ENCODE results near the genes CSTL1, CST11, GGTLC1, ACSS1 and VSX1.

GRCh38 chr20:23180274-23180901 lies 94.3 kb upstream of the CD93 start:
- RRBS, 2 experiments: no CpG with 5 or more reads among the region's 9 CpGs
CAGE:
- cytosol, long polyA minus RNA: no peak
- cytosol, long polyA plus RNA: no peak
- long polyA plus RNA: no peak
- nucleus, long polyA minus RNA: no peak
- nucleus, long polyA plus RNA: no peak

DNA sequence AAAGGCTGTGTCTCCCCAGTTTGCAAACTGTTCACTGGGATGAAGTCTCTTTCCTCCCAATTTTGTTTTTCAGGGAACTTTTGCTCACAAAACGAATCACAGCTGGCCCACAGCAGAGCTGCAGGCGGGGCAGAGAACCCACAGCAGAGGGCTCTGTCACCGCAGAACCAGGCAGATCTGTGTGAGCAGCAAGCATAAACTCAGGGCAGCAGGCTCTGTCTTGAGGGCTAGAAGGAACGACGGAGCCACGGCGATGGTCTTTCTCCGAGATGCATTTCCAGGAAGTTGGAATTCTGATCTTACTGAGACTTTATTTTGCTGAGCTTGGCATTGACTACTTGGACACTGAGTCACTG lies 106.5 kb upstream of the NXT1 start:
- RRBS, 2 experiments: no CpG with 5 or more reads among the region's 8 CpGs
CAGE:
- cytosol, long polyA minus RNA: no peak
- cytosol, long polyA plus RNA: no peak
- long polyA plus RNA: no peak
- nucleus, long polyA minus RNA: no peak
- nucleus, long polyA plus RNA: no peak

GRCh38 chr20:23350990-23351922 lies 665 bp downstream of the NXT1 start:
- RRBS, 2 experiments: under 1 to 2% methylated on average over 12 to 15 of the region's 58 CpGs
CAGE:
- cytosol, long polyA minus RNA: no peak
- cytosol, long polyA plus RNA: no peak
- long polyA plus RNA: no peak
- nucleus, long polyA minus RNA: no peak
- nucleus, long polyA plus RNA: no peak

- RRBS, 2 experiments: 98 to 100% methylated on average over 3 of the region's 13 CpGs
CAGE:
- cytosol, long polyA minus RNA: no peak
- cytosol, long polyA plus RNA: no peak
- long polyA plus RNA: no peak
- nucleus, long polyA minus RNA: no peak
- nucleus, long polyA plus RNA: no peak
Observed at GRCh38 chr20:23364658-23365375, 2.8 kb downstream of the GZF1 start.

DNA sequence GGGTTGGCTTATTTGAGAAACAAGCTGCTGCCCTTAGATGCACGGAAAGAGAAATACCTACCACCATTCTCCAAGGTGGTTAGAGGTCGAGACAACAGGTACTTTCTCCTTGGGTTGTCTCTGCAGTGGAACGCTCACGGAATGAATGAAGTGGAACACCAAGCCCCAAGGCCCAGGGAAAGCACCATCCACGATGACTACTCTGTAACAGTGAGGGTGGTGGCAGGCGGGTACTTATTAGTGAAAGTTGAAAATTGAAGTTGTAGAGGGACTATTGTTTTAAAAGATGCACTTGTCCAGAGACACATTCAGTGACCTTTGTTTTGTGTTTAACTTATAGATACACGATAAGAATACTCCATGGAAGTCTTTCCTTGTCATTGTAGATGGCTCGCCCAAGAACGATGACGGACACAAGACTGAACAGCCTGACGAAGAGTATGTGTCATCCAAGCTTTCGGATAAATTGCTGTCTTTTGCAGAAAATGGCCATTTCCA lies 7.8 kb downstream of the GZF1 start:
- RRBS, 2 experiments: no CpG with 5 or more reads among the region's 12 CpGs
CAGE:
- cytosol, long polyA minus RNA: no peak
- cytosol, long polyA plus RNA: no peak
- long polyA plus RNA: no peak
- nucleus, long polyA minus RNA: no peak
- nucleus, long polyA plus RNA: no peak

- RRBS, 2 experiments: no CpG with 5 or more reads among the region's 9 CpGs
CAGE:
- cytosol, long polyA minus RNA: no peak
- cytosol, long polyA plus RNA: no peak
- long polyA plus RNA: no peak
- nucleus, long polyA minus RNA: no peak
- nucleus, long polyA plus RNA: no peak
Observed at GRCh38 chr20:23399620-23400388, 21.5 kb downstream of the NAPB start.

GRCh38 chr20:23411949-23412524 lies 9.3 kb downstream of the NAPB start:
- RRBS, 2 experiments: no CpG with 5 or more reads among the region's 2 CpGs
CAGE:
- cytosol, long polyA minus RNA: no peak
- cytosol, long polyA plus RNA: no peak
- long polyA plus RNA: no peak
- nucleus, long polyA minus RNA: start-site peak on the minus strand at chr20:23412404-23412580, 11 reads
- nucleus, long polyA plus RNA: no peak

- RRBS, 2 experiments: no CpG with 5 or more reads among the region's 3 CpGs
CAGE:
- cytosol, long polyA minus RNA: no peak
- cytosol, long polyA plus RNA: no peak
- long polyA plus RNA: no peak
- nucleus, long polyA minus RNA: no peak
- nucleus, long polyA plus RNA: no peak
Observed at GRCh38 chr20:23439567-23439816, at the start of gene CSTL1. CSTL1 (plus strand) TSS chr20:23439685.

DNA sequence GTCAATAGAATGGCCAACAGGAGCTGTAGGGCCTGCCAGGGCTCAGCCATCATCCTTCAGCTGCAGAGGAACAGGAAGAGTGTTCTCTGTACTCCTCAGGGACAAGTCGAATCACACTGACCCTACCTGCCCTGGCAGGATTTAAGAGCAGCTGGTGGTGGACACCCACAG lies at the start of gene CST11:
CST11 (minus strand) TSS at position 118 of the 171 bp plus-strand sequence.
- RRBS, 2 experiments: no CpG with 5 or more reads among the region's 1 CpG
CAGE:
- cytosol, long polyA minus RNA: no peak
- cytosol, long polyA plus RNA: no peak
- long polyA plus RNA: no peak
- nucleus, long polyA minus RNA: no peak
- nucleus, long polyA plus RNA: no peak

DNA sequence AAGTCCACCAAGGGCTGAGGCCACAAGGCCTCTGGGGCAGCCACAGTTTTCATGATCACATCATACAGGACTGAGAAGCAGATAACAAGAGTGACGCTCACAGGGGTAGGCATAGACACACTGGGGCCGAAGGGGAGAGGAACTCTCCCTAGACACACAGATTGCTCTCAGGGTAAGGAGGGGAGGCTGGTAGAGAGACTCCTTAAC lies 224 bp downstream of the CST8 start:
- RRBS, 2 experiments: no CpG with 5 or more reads among the region's 2 CpGs
CAGE:
- cytosol, long polyA minus RNA: no peak
- cytosol, long polyA plus RNA: no peak
- long polyA plus RNA: no peak
- nucleus, long polyA minus RNA: no peak
- nucleus, long polyA plus RNA: no peak

GRCh38 chr20:23524071-23524298 lies 33.1 kb downstream of the CST8 start:
- RRBS, 2 experiments: no CpG with 5 or more reads among the region's 9 CpGs
CAGE:
- cytosol, long polyA minus RNA: no peak
- cytosol, long polyA plus RNA: no peak
- long polyA plus RNA: no peak
- nucleus, long polyA minus RNA: no peak
- nucleus, long polyA plus RNA: no peak

DNA sequence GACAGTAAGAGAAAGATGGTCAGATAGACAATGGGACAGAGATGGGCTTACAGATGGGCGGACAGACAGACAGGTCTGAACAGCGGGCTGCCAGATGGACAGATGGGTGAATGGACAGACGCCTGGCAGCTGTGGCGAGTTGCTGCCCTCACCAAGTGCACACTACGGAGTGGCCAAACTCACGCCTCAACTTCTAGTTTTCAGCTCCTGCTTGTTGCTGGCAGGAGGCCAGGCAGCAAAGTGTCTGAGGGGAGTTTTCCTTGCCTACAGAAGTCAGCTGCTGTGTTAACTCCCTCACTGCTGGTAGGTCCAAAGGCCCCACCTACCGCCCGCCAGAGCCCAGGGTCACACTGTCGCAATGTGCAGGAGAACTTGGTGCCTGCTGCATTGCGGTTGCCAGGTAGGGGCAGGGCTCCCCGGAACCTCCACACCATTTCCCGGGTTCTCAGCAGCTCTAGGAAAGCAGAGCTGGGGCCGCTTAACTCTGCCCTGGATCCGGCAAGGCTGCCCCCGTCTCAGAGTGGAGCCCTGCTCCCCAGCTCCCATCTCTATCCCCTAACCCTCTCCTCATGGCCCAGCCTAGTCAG lies 7.5 kb downstream of the GGTLC1 start:
- RRBS, 2 experiments: no CpG with 5 or more reads among the region's 15 CpGs
CAGE:
- cytosol, long polyA minus RNA: no peak
- cytosol, long polyA plus RNA: no peak
- long polyA plus RNA: no peak
- nucleus, long polyA minus RNA: no peak
- nucleus, long polyA plus RNA: no peak

DNA sequence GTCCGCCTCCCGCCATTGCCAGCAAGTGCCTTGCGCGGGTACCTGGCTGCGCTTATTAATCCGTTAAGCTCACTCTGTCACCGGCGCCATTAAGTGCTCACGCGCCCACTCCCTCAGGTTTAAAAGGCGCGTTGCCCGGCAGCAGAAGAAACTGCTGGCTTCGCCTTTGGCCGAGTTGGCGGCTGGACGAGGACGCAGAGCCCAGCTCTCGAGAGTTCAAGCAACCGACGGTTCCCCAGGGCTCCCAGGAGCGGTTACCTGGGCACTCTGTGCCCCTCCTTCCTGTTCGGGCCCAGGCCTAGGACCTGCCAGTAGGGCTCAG lies at the start of gene GGTLC1:
GGTLC1 (minus strand) TSS at position 213 of the 322 bp plus-strand sequence.
- RRBS, 2 experiments: no CpG with 5 or more reads among the region's 23 CpGs
CAGE:
- cytosol, long polyA minus RNA: no peak
- cytosol, long polyA plus RNA: no peak
- long polyA plus RNA: no peak
- nucleus, long polyA minus RNA: no peak
- nucleus, long polyA plus RNA: no peak

DNA sequence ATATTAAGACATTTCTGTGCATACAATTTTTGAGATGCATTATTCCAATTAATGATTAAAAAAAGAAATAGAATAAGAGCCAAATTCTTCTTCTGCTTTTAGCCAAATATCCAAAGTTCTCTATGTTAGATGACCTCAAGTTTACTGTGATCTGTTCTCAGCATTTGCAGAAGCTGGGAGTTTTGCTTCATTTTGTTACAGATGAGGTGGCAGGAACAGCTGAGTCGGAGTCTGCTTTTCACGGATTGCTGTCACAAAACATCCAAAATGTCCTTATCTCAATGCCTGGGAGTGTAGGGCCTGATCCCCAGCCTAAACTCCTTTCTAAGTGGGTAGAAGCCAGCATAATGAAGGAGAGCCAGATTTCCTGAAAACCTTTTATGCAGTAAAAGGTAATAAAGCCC lies 114.8 kb upstream of the GGTLC1 start:
- RRBS, 2 experiments: no CpG with 5 or more reads among the region's 2 CpGs
CAGE:
- cytosol, long polyA minus RNA: no peak
- cytosol, long polyA plus RNA: no peak
- long polyA plus RNA: no peak
- nucleus, long polyA minus RNA: no peak
- nucleus, long polyA plus RNA: no peak

DNA sequence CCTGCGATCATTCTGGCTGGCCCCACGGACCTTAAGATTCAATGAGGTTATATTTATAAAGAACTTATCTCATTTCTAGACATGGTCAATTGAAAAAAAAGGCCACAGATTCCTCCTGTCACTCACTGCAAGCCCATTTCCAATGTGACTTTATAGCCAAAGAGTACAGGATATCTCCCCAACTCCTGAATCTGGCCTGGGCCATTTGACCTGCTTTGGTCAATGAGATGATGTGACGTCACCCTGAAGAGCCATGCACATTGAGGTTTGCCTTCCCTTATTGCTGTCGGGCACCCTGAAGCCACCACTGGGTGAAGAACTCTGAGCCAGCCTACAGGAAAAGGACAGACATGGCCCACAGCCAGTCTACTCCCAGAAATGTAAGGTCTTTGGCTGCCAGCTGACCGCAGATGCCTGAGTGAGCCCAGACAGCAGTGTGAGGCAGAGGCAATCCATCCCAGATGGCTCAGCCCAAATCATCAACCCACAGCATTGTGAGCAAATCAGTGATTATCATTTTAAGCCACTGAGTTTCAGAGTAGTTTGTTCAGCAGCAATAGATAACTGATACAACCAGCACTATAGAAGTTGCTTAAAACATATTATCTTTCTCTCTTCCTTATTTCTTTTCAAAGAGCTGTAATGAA lies 3.7 kb upstream of the SYNDIG1 start:
- RRBS, 2 experiments: no CpG with 5 or more reads among the region's 5 CpGs
CAGE:
- cytosol, long polyA minus RNA: no peak
- cytosol, long polyA plus RNA: no peak
- long polyA plus RNA: no peak
- nucleus, long polyA minus RNA: no peak
- nucleus, long polyA plus RNA: no peak

GRCh38 chr20:25010353-25010850 lies 17.9 kb upstream of the APMAP start:
- RRBS, 2 experiments: no CpG with 5 or more reads among the region's 4 CpGs
CAGE:
- cytosol, long polyA minus RNA: no peak
- cytosol, long polyA plus RNA: no peak
- long polyA plus RNA: no peak
- nucleus, long polyA minus RNA: no peak
- nucleus, long polyA plus RNA: no peak

DNA sequence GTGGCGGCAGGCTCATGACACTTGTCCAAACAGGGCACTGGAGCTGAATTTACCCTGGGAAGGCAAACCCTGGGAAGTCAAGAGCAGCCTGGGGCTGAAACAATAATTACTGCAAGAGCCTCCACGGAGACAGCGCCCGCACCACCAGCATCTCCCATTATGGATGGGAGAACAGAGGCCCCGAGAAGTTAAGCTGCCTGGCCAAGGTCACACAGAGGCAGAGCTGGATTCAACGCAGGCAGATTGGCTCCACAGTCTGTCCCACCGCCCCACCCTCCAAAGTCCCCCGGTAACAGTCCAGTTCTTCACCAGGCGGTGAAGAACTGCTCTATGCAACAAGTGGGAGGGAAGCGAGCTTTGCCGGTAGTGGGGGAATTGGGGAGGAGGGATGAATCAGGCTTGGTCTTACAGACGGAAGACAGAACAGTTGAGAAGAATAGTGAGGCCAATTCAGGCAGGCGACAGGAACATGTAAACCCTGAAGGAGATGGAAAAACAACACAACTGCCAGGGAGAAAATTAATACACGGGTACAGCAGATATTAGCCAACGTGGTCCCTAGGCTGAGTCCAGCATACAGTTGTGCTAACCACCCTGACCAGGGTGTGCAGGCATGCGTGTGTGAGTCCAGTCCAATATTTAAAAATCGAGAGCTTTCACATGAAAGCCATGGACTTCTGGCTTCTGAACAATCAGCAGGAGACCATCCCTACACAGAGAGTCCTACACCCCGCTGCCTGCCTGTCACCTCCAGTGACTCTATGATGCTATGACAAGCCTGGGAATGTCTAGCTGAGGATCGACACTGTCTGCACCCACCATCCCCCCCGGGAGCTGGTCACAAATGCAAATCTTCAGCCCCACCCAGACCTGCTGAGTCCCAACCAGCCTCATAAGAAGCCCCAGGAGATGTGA lies 8.1 kb downstream of the ACSS1 start:
- RRBS, 2 experiments: 66 to 72% methylated on average over 4 of the region's 20 CpGs
CAGE:
- cytosol, long polyA minus RNA: no peak
- cytosol, long polyA plus RNA: no peak
- long polyA plus RNA: no peak
- nucleus, long polyA minus RNA: no peak
- nucleus, long polyA plus RNA: no peak

DNA sequence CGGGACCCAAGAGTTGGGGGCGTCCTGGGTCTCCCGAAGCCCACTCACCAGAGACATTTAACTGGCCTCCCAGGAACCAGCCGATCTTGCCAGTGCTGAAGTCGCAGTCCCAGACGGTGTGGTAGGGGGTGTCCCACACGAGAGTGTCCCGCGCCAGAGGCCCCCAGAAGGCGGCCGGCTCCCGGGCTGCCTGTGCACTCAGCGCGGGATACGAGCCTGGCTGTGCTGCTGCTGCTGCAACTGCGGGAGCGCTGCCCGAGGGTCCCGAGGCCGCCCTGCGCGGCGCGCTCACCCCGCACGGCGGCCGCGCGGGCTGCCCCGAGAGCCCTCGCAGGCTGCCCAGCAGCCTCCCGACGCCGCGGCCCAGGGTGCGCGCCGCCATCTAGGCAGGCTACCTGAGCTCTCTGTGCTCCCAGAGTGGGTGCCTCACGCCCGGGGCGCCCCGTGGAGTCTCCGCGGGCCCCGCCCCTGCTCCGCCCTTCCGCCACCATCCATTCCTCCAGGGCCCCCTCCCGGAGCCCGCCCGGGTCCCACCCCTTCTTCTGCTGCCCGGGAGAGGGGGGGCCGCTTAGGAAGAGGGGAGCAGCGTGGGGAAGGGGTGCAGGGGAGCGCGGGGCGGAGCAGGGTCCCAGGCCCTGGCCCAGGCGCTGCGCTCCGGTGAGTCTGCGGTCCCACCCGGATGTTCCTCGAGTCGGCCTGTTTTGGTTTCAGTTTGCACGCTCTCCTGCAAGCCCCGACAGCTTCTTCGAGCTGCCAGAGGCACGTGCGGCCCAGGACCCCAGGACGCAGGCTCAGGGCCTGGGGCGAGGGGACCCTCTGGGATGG lies at the start of gene ACSS1:
ACSS1 (minus strand) TSS at position 419 of the 825 bp plus-strand sequence.
- RRBS, 2 experiments: 13% methylated on average over 13 of the region's 71 CpGs
CAGE:
- cytosol, long polyA minus RNA: start-site peak on the minus strand centred at position 408 of the sequence, 7 bp wide, 155 reads
- cytosol, long polyA plus RNA: start-site peak on the minus strand centred at position 407 of the sequence, 10 bp wide, 115 and 101 reads in 2 replicates
- long polyA plus RNA: start-site peak on the minus strand centred at position 413 of the sequence, 21 bp wide, 281 and 212 reads in 2 replicates
- nucleus, long polyA minus RNA: no peak
- nucleus, long polyA plus RNA: start-site peak on the minus strand centred at position 412 of the sequence, 17 bp wide, 321 and 278 reads in 2 replicates

GRCh38 chr20:25082055-25082301 lies at the start of gene VSX1:
VSX1 (minus strand) TSS chr20:25082141.
- RRBS, 2 experiments: 80 to 81% methylated on average over 16 of the region's 26 CpGs
CAGE:
- cytosol, long polyA minus RNA: no peak
- cytosol, long polyA plus RNA: no peak
- long polyA plus RNA: no peak
- nucleus, long polyA minus RNA: no peak
- nucleus, long polyA plus RNA: no peak

DNA sequence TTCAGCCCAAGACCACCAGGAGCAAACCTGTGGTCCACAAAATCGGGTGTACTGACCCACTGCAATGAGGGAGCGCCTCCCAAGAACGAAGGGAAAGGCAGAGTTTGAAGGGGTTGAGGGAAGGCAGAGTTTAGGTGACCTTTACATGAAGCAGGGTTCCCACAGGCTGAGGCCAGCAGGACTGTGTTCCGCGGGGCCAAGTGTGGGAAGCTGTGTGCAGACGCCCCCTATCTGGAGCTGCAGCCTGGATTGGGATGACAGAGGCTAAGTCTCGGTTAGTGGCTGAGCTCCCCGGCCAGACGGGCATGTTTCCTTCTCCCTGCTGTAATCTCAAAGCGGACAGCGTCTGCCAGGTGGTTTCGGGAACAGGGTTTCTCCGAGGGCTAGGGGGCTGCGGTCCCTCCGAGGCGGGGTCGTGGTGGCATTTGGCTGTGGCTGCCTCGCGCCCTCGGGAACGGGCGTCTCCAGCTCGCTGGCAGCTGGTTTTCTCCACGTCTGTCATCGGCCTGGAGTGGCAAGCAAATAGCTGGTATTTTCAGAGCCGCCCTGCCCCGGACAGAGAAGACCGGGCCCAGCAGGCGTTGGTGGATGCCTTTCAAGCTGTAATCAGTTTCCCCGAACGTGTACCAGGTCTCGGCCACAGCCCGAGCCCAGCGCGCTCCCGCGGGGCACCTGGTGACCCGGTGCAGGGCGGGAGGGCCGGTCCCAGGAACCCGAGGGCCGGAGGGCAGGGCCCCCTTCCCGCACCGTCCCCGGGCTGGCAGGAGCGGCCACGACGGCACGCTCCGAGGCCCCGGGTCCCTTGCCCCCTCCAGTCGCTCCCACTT lies 623 bp upstream of the PYGB start:
- RRBS, 2 experiments: 2 to 3% methylated on average over 14 of the region's 52 CpGs
CAGE:
- cytosol, long polyA minus RNA: no peak
- cytosol, long polyA plus RNA: no peak
- long polyA plus RNA: no peak
- nucleus, long polyA minus RNA: no peak
- nucleus, long polyA plus RNA: no peak